GM19239 (cell line): ENCODE results near the gene DOK7.

- RRBS, result no CpG with 5 or more reads among the region's 6 CpGs
These were observed 60.9 kb downstream of the FAM193A start for GRCh38 chr4:2597341-2597775.

- RRBS, result no CpG with 5 or more reads among the region's 52 CpGs
These were observed 6.6 kb upstream of the TNIP2 start for GRCh38 chr4:2762411-2763475.

DNA sequence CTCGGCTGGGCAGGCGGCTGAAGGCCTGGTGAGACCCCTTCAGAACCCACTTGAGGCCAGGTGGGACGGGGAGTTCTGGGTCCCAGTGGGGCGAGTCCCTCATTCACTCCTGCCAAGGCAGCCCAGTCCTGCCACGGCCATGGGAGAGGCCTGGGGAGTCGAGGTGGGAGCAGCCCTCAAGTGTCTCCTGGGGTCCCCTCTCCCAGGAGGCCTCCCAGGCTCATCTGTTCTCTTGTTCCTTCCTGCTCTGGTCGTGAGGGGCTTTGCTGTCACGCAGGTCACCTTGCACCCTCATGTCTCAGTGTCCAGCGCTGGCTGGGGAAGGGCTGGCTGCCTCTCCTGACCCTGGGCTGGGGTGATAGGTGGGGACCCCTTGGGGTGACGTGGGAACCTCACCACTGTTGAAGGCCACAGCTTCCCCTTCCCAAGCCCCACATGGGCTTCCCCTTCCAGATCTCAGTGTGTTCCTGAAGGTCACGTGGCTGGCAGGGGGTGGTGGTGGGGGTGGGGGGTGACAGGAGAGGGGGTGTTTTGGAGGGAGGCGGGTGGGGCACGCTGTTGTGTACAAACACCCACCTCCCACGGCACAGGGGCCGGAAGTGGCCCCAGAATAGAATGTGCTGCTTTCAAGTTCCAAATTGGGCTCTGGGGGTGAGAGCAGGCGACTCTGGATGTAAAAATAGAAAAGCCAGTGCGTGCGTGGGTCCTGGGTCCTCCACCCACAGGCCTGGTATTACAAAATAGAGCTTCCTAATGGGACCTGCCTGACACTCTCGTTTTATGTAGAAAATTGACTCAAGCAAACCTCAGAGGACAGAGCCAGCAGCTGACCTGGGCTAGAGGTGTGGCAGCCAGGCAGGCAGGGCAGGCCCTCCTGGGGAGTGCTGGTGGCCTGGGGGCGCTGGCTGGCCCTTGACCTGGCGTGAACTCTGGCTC is 5.7 kb upstream of the SH3BP2 start:
- RRBS, result no CpG with 5 or more reads among the region's 21 CpGs

GRCh38 chr4:2791880-2792657 is 816 bp upstream of the SH3BP2 start:
- RRBS, result 63% methylated on average over 3 of the region's 12 CpGs

GRCh38 chr4:2819646-2820037 is 24.0 kb upstream of the ADD1 start:
- RRBS, result no CpG with 5 or more reads among the region's 3 CpGs

DNA sequence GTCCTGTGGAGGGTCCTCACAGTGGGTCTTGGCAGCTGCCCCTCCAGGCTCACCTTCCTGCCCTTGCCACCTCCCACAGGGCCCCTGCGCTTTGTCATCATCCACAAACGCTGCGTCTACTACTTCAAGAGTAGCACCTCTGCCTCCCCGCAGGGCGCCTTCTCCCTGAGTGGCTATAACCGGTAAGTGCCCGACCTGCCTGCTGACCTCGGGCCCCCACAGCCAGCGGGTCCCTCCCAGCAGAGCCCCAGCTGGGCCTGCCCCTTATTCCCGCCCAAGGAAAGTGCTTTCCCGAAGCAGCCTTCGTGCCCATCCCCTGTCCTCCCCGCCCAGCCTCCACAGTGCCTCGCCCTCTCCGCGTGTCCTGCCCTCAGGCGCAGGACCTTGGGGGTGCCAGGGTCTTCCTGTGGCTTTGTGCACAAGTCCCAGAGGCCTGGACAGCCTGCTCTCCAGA is 20.8 kb upstream of the ADD1 start:
- RRBS, result no CpG with 5 or more reads among the region's 17 CpGs

DNA sequence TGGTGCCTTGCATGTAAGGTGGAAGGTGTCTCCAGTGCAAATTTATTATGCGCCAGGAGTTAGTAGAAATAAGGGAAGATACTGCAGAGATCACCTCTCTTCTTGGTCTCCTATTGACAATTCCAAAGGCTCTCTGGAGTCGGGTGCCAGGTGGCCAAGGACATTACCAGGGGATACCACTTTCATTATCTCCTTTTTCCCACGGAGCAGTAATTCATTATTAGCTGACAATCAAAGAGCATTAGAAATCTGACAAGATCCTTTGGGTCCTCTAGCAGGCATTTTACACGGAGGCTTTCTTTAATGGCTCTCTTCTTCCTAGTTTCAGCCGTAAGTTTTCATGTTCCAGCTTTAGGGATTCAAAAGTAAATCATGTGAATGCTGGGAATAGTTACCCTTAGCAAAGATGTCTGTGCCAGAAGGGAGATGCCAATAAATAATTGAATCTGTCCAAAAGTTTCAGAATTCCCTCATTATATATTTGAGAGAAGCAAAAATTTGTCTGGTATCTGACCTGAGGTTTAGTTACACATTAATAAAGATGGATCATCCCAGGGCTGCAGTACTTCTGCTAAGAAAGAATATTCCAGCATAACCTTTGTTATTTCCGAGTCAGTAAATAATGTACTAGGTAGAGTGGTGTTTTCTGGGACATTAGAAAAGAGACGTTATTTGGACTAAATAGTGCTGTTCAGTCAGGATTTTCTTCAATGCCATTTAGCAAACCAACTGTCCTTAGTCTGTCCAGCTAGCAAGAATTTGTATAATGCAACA is 26.3 kb downstream of the ADD1 start:
- RRBS, result no CpG with 5 or more reads among the region's 7 CpGs

DNA sequence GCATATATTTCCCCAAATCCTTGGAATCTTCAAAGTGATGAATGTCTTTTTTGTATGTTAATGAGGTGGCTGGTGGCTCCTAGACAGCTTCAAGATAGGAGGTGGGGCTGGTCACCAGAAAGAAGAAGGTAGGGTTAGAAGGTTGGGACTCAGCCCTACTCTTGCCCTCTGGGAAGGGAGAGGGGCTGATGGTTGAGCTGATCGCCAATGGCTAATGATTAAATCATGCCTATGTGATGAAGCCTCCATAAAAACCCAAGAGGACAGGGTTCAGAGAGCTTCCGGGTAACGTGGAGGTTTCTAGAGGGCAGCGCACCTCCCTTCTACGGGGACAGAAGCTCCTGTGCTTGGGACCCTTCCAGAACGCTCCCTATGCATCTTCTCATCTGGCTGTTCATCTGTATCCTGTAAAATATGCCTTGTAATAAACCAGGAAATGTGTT is 29.8 kb upstream of the HTT start:
- RRBS, result no CpG with 5 or more reads among the region's 6 CpGs

- RRBS, result no CpG with 5 or more reads among the region's 17 CpGs
These were observed 37.0 kb downstream of the HTT start for GRCh38 chr4:3111295-3112161.

GRCh38 chr4:3115868-3116429 is 41.5 kb downstream of the HTT start:
- RRBS, result no CpG with 5 or more reads among the region's 12 CpGs

DNA sequence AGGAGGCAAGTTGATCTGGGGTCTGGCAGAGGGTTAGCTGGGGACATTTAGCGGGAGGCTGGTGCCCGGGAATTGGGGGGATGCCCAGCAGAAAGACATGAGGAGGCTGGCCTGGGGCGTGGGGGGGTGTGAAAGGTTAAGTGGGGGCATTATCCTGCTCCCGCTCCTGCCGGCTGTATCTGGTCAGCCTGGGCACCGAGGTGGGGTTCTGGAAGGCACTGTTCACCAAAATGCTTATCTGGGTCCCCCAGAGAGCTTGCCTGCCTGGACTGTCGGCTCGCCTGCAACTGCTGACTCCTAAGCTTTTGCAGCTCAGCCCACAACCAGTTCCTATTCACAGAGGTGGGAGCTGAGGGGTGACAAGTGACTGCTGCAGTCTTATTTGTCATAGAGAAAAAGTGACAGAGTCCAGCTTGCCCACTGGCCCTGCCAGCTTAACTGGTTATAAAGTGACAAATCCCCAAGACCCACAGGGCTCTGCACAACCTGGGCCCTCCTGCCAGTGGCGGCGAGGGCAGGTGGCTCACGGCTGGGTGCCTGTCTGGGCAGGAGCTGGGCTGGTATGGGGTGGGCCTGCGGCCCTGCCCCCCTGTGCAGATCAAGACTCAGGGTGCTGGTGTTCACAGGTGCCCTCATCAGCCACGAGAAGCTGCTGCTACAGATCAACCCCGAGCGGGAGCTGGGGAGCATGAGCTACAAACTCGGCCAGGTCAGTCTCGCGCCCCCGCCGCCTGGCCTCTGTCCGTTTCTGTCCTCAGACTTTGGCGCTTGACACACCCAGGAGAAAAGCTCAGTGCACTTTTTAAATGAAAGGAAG is 23.7 kb upstream of the MSANTD1 start:
- RRBS, result 100% methylated on average over 1 of the region's 22 CpGs

- RRBS, result 2% methylated on average over 49 of the region's 101 CpGs
These were observed 573 bp upstream of the RGS12 start for GRCh38 chr4:3291956-3292940.

DNA sequence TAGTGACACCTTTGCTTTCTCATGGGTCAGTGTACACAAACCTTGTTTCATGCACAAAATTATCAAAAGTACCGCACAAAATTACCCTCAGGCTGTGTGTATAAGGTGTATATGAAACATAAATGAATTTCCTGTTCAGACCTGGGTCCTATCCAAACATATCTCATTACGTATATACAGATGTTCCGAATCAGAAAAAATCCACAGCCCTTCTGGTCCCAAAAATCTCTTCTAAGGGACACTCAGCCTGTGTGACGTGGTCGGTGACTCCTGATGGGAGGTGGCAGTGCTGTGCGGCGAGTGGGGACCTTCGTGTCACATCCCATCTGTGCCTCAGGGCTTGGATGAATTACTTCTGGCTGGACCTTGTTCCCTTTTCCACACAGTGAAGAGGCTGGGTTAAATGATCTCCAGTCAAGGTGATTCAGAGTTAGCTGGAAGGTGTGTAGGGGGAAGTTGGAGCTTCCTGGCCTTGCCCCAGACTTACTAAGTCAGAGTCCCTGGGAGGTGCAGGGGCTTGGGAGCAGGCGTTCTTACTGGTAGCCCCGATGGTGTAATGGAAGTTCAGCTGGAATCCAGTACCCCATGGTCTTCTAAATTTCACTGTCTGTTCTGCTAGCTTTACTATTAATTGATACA is 18.9 kb downstream of the RGS12 start:
- RRBS, result no CpG with 5 or more reads among the region's 10 CpGs

DNA sequence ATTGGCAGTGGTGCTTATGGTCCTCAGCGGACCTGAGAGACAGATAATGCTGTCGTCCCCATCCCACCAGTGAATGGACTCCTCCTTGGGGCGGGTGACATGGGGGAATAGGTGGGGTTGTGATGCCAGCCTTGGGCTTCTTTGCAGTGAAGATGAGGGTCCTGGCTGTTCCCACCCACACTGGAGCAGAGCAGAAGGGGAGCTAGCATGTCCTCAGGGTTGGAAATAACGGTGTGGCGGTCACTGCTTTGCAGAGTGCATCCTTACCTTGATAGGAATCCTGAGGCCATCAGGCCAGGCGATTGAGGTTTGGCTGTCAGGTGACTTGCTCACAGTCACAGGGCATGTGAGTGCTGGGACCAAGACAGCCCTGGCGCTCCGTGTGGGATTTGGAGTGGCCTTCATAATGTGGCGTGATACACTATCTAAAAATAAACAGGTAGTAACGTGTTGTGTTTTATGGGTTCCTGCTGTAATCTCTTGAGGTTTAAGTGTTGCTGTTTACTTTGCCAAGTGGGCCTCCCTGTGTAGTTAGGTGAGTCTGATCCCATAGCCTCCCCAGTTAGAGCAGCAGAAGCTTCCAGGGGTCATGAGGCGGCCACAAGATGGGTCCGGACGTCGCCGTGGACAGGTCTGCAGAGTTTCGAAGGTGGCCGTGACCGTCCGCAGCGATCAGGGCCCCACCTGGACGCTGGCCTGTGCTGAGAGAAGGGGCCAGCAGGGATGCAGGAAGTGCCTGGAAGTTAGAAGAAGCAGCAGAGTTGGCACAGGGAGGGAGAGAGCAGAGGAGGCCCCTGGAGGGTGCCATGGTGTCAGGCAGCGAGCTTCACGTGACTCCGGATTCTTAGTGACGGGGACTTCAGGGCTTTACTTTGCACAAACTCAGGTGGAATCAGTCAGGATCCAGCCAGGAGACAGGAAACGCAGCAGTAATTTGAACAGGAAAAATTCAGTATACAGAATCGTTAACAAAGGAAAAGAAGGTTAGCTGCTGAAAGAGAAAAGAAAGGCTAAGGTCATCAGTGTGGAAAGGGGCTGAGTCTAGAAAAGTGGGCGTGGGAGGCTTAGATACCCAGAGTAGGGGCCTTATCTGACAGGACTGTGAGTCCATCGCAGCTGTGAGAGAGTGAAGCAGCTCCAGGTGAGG is 27.7 kb downstream of the RGS12 start:
- RRBS, result no CpG with 5 or more reads among the region's 29 CpGs

DNA sequence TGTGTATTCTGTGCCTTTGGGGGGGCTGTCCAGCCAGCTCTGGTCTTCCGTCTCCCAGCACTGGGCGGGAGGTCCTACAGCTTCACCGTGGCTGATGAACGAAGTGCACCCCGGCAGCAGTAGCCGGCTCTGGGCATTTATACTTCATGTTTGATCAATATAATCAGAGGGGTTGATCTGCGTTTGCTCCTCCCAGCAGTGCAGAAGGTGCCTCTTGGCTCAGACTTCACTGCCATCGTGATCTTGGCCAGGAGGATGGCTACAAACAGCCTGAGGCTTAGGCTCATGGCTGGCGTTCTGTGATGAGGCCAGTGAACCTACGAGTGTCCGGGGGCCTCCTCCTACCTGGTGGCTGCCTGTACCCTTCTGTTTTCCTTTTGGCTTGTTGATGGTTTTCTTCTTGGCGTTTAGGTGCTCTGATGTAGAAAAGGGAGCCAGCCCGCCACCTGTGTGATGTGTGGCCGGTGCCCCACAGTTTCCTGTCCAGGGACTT is 31.3 kb upstream of the HGFAC start:
- RRBS, result no CpG with 5 or more reads among the region's 14 CpGs

GRCh38 chr4:3436986-3437361 is 4.8 kb upstream of the HGFAC start:
- RRBS, result no CpG with 5 or more reads among the region's 5 CpGs

- RRBS, result 4% methylated on average over 9 of the region's 74 CpGs
These were observed at the start of gene DOK7 for GRCh38 chr4:3462788-3463616. TSS of gene DOK7 (plus strand) at chr4:3463306.

DNA sequence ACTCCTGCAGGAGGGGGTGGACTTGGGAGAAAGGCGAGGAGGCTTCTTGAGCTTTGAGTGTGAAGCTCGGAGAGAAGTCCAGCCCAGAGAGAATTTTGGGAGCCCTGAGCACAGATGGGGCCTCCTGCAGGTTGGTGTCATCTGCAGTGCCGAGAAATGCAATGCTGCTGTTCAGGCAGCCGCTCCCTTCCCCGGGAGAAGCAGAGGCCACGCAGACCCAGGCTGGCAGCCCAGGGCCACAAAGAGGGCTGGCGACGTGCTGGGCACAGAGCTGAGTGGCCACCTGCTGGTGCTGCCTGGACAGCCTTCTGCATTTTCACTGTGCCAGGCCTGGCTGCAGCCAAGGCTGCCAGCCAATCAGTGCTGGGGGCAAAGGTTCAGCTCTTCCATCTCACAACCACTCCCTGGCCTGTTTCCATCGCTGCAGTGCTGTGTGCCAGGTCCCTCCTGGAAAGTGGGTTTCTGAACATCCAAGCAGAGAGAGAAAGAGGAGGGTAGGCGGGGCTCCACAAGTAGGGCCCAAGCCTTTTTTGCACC is 20.0 kb downstream of the ADRA2C start:
- RRBS, result no CpG with 5 or more reads among the region's 10 CpGs

GRCh38 chr4:3880515-3880911 is 114.3 kb downstream of the ADRA2C start:
- RRBS, result 1% methylated on average over 10 of the region's 18 CpGs

DNA sequence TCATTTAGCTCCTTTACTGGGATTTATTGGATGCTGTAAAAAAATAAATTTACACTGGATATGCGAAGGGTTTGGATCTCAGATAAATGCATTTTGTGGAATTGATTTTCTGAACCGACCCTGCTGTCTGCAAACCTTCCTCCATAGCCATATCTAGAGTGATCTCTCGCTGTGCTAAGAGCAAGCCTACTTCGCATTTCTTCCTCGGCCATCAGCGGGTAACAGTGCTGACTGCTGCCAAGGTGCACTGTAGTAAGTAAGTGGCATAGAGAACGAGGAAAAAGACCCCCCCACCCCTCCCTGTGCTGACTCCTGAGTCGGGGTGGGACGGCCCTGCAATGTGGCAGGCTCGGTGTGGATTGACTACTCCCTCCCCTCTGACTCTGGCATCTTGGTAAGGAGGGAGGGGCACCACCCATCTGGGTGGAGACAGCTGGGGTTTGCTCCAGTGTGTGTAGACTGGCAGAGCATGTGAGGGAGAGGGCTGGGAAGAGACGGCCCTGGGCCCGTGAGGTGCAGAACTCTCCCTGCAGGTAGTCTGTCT is 30.8 kb downstream of the NSG1 start:
- RRBS, result no CpG with 5 or more reads among the region's 12 CpGs